ENCODE results near the genes DSG4 and CCDC178.

DNA sequence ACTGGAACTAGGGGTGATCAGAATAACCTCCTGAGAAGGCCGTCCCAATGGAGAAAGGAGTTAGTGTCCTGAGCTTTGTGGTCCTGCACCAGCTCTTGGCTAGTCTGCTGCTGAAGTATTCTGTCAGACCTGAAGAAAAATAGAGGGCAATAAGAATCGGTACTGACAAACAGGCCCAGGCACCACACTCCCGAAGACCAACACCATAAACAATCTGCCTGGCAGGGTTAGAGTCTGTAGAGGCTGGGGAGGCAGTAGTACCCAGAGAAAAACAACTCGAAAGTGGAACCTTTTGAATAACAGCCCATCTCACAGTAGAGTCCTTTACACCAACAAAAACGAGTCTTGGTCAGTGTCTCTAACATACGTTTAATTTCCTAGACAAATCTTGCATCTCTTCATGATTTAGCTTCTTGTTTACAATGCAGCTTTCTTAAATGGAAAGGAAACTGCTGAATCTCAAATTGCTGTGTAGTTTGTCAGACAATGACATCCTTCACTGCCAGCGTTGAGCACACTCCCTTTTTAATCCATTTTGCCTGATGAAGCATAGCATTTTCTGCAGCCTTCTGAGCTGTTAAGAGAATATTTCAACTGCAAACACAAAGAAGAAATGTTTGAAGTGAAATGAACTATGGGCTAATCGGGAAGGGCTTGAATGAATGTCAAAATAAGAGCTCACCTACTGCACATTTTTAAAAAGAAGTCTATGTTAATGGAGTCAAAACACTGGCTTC lies 73.1 kb upstream of the DSG1 start:
- PRO-cap = bidirectional peak, plus-strand start at position 230 of the sequence, minus-strand start at position 122 of the sequence

GRCh38 chr18:31278653-31279153 lies 39.3 kb upstream of the DSG1 start:
- PRO-cap = no peak

GRCh38 chr18:31376592-31376975 lies at the start of gene DSG4:
Gene DSG4, plus strand, starts transcription at chr18:31376777.
- PRO-cap = no peak

DNA sequence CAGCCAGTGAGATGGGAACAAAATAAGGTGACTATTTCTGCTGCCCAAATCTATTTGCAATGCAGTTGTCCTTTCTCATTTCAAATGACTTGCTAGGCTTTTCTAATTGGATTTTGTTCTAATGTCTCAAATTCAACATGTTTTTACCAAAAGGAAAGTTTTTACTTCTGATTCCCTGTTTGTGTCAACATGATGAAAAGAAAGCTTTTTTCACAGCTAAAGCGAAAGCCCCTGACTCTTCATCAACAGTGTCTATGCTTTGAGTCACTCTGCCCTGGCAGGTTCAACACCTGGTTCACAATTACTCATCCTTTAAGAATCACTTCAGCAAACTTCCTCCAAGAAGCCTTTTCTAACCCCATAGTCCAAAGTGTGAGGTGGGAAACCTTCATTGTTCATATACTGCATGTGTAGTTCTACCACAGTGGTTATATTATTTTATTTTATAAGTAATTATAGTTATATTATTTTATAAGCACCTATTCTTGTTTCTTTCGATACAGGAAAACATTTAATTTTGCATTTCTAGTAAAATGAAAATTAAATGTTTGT lies 7.6 kb upstream of the DSG2 start:
- PRO-cap = no peak

GRCh38 chr18:31520596-31521336 lies 22.8 kb downstream of the DSG2 start:
- PRO-cap = no peak

DNA sequence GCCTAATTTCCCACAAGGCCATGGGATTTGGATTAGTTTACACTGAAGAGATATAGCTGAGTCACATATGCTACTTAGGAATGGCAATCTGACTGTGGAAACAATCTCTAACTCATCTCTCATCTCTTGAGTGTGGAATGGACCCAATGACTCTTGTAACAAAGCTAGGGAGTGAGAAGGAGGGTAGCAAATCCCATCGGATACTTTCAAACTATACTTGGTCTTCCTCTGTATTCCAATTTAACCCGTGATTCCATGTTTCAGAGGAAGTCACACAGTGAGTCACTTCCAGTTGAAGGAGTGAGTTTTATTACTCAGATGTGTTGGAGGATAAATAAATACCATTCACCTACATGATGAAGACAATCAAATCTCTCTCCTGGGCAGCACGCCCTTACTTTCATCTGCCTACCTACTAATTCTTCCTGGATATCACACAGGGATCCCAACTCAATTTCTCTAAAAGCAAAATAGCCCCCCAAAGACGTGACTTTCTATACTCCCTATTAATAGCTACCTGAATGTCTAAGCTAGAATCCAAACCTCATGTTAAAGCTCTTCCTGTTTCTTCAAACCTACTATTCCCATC lies 5.0 kb downstream of the B4GALT6 start:
- PRO-cap = no peak

GRCh38 chr18:31680919-31681242 lies 3.5 kb downstream of the B4GALT6 start:
- PRO-cap = no peak

DNA sequence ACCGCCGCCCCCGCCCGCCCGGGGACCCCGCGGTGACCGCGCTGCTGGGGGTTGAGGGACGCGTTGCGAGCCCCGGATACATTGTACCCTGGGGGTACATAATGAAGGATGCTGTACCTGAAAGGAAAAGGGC lies 1.1 kb upstream of the B4GALT6 start:
- PRO-cap = no peak

GRCh38 chr18:31740105-31740563 lies 20.5 kb downstream of the SLC25A52 start:
- PRO-cap = no peak

DNA sequence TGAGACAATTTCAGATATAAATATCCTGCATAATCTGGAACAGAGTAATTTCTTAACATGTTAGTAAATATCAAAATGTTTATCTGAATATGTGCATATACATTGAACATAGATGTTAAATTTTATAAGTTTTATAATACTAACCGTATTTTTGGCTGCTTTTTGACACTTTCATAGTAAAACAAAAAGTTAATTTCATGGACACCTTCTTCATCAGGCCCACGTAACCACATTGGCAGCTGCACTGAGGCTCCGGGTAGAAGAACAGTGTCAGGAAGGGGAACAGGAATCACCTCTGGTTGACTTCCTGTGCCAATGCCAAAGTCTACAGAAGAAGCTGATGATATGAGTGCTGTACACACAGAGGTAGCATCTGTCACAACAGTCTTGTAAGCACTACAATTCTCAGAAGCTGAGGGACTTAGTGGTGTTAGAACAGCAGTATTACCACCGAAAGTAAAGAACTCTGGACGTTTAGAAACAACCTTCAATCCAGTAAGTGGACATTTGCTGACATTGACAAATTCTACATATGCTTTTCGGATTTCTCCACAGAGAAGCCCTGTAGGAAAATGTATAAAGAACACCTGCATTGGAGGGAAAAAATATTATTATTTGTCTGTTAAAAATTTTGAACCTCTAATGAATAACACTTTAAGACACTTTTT lies 85.4 kb downstream of the TRAPPC8 start:
- PRO-cap = bidirectional peak, plus-strand start at position 408 of the sequence, minus-strand start at position 246 of the sequence

DNA sequence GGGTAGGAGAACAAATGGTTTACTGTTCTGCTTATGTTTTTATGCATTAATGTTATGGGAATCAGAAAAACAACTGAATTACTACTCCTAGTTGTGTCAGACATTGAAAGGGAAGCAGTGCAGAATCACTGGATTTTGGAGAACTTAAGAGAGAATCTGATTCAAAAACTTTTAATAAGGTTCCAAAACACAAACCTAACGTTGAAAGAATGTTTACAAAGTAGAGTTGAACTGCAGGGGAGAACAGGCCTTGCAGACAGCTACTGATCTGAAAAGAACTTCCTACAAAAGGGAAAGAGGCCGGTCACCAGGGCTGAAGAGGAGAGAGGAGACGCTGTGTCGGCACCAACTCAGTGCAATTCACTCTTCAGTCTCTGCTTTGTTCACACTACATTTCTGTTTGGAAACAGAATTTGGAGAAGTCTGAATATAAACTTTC lies 124.1 kb downstream of the GAREM1 start:
- PRO-cap = no peak

GRCh38 chr18:32384147-32384402 lies 86.6 kb downstream of the GAREM1 start:
- PRO-cap = no peak

- PRO-cap = no peak
These were observed 2.4 kb downstream of the GAREM1 start for GRCh38 chr18:32468287-32468673.

GRCh38 chr18:32471453-32471818 lies 754 bp upstream of the GAREM1 start:
- PRO-cap = no peak

GRCh38 chr18:32776480-32776996 lies 3.7 kb upstream of the KLHL14 start:
- PRO-cap = no peak

DNA sequence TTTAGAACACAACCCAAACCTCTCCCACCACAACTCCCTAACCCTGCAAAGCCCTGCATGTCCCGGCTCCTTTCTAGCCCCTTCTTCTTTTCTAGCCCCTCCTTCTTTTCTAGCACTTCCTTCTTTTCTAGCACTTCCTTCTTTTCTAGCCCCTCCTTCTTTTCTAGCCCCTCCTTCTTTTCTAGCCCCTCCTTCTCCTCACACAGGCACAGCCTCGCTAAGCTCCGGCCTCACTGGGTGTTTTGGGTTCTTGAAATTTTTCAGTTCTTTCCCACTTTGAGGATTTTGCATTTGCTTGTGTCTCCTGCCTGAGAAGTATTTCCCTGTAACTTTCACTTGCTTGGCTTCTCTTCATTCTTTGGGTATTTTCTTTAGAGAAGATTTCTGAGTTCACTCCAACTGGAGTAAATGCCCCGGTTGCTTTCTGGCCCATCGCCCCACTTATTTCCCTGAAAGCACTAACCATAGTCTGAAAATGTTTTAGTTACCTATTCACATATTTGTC lies 134.2 kb upstream of the KLHL14 start:
- PRO-cap = no peak

DNA sequence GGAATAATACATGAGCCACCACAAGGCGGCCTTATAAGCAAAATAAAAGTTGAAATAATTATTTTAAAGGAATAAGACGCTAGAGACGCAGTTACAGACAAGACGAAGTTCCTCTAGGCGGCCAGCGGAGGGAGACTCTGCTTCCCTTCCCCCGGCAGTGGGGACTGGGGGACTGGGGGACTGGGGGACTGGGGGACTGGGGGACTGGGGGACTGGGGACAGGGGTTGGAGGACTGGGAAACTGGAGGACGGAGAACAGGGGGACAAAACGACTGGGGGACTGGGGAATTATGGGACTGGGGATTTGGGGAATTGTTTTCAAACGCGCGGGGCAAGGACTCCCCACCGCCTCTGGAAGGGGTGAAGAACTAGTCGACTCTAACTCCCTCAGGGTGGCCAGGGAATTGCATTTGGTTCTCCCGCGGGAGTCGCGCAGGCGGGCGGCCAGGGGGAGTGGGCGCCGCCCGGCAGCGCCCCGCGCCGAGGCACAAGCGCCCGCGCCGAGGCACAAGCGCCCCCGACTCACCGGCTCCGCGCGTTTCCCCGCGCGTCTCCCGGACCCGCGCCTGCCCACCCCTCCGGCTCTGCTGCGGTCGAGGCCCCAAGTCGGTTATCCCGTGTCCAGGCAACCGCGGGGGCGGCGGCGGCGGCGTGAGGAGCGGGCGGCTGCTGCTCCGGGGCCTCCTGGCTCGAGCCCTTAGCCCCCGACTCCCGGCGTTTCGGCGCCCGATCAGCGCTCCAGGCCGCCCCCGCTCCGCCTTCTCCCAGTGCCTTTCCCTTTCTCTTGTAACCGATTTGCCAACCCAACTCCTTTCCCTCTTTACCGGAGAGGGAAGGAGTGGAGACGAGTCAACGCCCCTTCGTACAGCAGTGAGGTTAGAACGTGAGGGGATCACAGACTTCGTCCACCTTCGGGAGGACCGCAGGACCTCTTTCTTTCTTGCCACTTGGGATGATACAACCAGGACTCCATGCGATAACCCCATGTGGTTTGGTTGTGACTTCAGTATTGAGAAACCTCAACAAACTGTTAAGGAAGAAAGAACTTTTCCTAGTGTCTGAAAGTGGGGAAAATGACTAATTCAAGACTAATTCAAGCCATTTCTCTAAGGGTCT lies at the start of gene CCDC178:
Gene CCDC178, minus strand, starts transcription at position 595 of the 1,116 bp plus-strand sequence.
- PRO-cap = bidirectional peak, plus-strand start at position 441 of the sequence, minus-strand start at position 380 of the sequence; bidirectional peak, plus-strand start at position 628 of the sequence, minus-strand start at position 554 of the sequence; unidirectional peak, minus-strand start at position 973 of the sequence

- PRO-cap = no peak
These were observed 45.0 kb upstream of the ASXL3 start for GRCh38 chr18:33533013-33533351.

DNA sequence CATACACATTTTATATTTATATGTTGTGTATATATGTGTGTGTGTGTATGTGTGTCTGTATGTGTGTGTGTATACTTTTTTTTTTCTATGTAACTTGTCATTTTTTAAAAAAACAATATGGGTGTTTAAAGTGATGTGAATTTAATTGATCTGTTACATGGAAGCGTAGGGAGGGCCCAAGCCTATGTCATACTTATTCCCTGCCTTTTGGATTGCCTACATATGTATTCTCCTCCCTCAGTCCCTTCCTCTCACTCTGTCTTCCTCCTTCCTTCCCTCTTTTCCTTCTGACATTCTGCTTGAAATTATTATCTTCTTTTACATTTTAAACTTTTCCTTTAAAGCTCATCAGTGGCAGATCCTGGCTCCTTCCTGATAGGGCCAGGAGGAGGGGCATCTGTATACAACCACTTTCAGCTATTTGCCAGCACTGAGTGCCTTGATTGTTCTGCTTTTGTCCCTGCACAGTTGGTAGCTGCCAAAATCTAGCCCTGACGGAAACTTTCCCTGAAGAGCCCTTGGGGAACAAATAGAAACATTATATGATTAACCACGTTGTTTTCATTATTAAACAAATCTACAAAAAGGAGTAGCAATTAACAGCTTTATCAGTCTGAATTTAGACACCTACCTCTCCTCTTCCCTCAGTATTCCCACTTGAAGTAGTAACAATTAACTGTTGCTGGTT lies 7.0 kb downstream of the ASXL3 start:
- PRO-cap = no peak

- PRO-cap = no peak
These were observed 241.8 kb downstream of the ASXL3 start for GRCh38 chr18:33819771-33820286.

All from endothelial cell (in vitro differentiated cells).